Thoracic aorta endothelial cell (primary cell): ENCODE measurements around a stretch of chr2.

GRCh38 chr2:210527332-210527785, 29.0 kb upstream of the CPS1 start:
- CAGE, long polyA plus RNA: no peak

DNA sequence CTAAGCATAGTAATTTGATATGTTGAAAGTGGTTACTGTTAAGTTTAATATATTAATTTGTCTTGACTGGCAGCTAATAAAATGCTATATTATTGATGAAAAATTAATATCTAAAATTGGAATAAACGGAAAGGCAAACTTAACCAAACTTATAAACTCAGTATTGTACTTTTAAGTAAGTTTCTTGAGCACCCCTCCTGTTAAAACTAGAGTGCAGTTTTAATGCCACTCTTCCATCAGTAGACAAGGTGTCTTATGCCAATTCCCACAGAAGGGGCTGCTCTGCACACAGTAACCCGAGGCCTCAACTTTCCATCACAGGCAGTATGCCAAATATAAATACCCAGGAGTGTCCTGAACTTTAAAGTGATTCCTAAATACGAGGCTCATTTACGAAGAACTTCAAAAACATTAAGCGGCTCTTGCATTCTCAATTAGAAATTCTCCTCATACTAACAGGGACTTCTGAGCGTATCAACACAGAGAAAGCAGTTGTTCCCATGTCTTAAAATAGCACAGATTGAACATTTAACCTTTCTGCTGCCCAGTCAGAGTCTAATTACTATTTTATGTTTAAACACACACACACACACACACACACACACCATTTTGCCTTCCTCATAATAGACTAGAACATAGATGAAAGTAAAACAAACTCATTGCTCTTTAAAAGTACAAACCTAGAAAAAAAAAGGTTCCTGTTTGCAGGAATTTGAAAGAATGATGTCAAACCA, 638.6 kb downstream of the ERBB4 start:
- CAGE, long polyA plus RNA: no peak

GRCh38 chr2:212536066-212536710, 2.4 kb downstream of the ERBB4 start:
- CAGE, long polyA plus RNA: no peak

- CAGE, long polyA plus RNA: no peak
Observed at GRCh38 chr2:212536750-212537247, 1.8 kb downstream of the ERBB4 start.

GRCh38 chr2:213157198-213157815, 5.9 kb upstream of the IKZF2 start:
- CAGE, long polyA plus RNA: no peak

DNA sequence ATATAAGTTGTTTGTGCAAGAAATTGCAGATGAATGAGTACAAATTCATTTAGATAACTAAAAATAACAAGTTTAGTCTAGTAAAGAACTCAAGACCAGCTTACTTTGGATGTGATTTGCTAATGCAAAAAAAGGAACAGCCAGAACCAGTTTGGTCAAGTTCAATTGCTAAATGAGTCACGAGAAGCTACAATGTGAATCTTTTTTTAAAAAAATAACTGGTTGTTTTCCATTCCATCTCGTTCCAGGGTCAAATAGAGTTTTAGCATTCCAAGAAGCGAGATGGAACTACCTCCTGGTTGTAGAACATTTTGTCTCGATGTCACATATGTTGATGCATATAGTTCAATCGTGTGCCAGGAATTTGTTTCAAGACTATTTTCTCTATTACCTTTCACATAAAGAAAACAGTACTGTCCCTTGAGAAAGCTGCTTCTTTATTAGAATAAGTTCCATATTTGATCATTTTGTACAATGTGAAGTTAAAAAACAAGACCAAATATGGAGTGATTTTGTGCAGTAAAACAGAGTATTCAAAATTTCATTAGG, 65.1 kb upstream of the IKZF2 start:
- CAGE, long polyA plus RNA: no peak

GRCh38 chr2:213229696-213230363, 54.4 kb upstream of the SPAG16 start:
- CAGE, long polyA plus RNA: no peak

DNA sequence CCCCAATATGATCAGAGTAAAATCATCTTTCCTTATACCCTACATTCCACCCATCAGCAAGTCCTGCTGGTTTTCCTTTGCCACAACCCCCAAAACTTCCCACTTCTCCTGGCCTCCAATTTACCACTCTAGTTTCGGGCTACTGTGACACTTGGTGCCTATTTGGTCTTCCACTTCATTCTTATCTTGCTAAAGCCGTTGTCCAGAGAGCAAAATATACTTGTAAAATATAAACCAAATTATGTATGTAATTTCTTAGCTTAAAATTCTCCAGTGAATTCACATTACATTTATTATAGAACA, 199.1 kb upstream of the VWC2L start:
- CAGE, long polyA plus RNA: no peak

DNA sequence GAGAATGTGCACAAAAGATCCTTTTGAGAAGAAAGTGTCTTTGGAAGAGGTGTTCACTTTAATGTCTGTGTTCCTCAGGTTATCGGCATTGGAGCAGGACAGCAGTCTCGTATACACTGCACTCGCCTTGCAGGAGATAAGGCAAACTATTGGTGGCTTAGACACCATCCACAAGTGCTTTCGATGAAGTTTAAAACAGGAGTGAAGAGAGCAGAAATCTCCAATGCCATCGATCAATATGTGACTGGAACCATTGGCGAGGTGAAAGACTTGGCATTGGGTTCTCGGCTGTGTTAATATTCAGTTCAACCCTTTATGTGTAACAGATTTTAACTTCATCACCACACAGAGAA, 34.8 kb downstream of the ATIC start:
- CAGE, long polyA plus RNA: no peak

DNA sequence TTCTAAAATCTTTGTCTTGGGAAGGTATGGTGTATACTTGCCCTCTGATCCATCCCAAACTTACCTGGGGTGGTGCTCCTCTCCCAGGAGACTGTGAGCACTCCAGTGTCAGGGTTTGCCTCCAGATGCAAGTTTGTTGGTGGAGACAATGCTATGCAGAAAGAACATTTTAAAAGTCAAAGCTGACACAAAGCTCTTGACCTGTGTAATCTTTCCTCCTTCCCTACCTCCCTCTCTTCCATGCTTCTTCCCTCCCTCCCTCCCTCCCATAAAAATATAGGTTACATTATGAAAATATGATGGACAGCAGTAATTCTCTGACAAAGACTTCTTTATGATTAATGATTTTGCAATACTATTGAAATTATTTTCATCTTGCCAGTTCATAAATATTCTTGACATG, 38.8 kb downstream of the FN1 start:
- CAGE, long polyA plus RNA: no peak

- CAGE, long polyA plus RNA: no peak
Observed at GRCh38 chr2:215505315-215505875, 69.5 kb upstream of the FN1 start.

DNA sequence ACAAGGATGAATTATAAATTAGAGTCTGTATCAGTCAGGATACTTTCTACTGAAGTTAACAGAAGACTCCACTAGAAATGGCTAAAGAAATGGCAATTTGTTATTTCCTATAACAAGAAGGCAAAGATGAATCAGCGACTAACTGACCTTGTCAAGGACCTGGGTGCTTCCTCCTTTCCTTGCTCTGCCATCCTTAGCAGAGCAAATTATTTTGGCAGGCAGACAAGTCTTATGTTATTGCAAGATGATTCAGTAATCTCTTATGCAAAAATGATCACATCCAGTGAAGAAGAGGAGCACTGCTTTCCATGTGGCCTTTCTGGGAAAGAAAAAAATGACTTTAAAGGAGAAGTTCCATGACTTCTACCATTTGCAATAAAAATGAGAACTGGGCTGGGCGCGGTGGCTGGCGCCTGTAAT, 265.0 kb upstream of the FN1 start:
- CAGE, long polyA plus RNA: no peak

DNA sequence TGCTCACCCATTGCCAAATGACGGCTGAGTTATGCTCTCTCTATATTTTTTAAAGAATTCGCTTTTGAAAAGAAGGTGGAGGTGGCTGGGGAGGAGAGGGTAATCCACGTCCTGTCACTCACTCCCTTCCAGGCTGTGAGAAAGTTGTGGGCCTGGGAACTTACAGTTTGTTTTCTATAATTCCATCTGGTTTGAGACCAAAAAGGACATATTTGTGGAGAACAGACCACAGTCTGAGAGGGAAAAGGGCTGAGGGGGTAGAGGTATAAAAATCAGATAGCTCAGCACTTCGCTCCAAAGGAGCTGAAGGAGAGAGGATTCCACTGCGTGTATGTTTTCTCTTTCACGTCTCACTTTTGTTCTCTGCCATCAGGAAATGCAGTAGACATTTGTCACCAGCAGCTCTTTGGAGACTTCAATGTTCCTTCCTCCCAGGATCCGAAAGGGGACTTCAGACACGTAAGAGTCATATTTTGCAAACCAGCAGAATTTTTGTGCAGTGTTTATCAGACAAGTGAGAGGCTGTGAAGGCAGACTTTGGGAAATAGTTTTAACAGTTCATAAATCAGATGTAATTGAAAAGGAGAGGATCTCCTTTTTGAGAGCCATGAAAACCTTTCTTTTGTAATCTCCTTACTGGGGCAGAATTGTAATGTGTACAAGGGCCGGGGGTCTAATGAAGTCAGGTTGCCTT, 282.1 kb upstream of the FN1 start:
- CAGE, long polyA plus RNA: no peak

DNA sequence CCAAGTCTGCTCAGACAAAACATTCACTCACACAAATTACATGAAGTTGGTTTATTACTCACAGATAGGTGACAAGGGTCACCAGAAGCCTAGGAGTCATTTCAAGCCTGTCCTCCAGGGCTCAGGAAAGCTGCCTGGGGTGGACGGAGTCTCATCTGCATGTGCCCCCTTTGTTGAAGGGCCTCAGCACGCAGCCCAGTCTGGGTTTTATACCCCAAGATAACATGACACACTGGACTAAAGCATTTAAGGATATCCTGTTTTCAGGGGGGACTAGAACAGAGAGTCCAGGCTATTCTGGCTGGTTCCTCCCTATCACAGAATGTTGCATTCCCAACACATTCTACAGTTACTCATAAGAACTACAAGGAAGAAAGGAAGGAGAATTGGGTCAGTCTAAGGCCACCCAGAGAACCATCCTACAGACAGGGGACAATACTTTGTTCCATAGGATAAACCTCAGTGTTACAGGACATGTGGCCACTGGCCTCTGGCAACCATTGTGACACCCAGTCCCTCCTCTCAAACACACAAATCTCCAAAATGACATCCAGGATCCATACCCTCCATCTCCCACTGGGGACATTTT, 164.6 kb downstream of the MREG start:
- CAGE, long polyA plus RNA: no peak

DNA sequence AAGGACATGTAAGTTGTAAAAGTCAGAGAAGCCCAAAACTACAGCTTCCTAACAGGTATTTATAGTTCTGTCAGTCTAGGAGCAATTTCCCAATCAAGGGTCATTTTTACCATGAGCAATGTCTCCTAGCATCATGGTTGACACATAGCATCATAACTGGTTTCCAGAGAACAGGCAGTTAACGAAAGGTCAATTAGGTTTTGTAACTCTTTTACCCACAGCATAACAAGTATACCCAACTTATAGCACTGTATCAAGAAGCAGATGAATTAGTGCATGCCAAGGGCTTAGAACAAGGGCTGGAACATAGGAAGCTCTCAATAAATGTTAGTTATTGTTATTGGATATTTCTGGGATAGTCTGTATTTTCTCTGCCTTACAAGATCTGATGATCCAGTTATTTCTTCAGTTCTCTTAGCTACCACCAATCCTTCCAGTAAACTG, 110.1 kb downstream of the MREG start:
- CAGE, long polyA plus RNA: no peak

DNA sequence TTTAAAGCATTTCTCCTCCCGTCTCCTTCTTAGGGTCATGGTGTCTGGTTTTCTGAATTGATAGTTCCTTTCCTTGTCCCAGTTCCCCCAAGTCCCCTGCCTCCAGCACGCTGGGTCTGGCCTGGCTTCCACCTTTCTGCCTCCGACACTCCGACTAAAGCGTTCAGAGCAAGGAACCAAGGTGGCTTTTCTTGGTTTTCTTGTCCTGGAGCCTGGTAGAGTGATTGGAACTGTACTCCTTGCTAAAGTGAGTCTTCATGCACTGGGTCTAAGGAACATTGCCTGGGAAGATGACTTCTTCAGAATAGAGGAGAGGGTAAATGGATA, 109.1 kb downstream of the MREG start:
- CAGE, long polyA plus RNA: no peak

GRCh38 chr2:216006121-216006756, 7.1 kb downstream of the MREG start:
- CAGE, long polyA plus RNA: no peak

DNA sequence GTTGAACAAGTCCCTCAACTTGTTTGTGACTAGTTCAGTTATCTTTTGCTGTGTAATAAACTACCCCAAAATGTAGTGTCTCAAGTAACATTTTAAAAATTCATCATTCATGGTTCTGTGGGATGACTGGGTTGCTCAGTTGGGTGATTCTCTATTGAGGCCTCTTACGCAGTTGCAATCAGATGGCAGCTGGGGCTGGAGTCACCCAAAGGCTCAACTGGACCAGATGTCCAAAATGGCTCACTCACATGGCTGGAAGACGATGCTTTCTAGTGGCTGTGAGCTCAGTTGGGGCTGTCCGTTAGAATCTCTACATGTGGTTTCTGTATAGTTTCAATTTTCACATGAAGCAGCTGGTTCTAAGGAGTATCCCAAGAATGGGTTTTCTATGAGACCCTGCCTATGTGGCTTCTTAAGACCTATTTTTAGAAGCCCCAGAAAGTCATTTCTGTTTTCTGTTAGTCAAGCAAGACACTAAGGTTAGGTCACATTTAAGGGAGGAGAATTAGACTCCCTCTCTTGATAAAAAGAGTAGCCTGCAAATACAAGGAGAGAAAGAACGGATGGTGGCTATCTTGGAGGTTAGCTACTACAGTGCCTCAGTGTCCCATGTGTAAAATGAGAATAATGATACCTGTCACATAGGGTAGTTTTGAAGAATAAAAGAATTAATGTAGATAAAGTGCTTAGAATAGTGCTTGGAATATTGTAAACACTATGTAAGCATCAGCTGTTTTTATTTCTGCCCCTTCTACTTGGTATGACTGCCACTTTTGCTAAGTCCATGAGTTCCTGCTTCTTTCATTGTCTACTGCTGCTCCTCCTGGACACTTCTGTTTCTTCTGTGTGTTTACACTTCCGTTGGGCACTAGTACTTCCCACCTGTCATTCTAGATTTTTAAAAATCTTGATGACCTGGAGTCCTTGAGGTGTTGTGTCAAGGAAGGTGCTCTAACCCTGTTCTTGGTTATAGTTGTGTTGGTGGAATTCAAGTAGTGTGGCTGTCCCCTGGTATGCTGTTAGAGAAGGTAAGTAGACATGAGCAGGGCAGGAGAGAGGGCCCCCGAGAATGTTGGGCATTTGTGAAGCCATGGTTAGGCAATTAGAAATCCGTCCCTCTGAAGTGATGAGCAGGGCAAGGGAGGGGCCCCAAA, 4.7 kb downstream of the XRCC5 start:
- CAGE, long polyA plus RNA: no peak

GRCh38 chr2:216114614-216115702, 5.8 kb downstream of the XRCC5 start:
- CAGE, long polyA plus RNA: no peak

DNA sequence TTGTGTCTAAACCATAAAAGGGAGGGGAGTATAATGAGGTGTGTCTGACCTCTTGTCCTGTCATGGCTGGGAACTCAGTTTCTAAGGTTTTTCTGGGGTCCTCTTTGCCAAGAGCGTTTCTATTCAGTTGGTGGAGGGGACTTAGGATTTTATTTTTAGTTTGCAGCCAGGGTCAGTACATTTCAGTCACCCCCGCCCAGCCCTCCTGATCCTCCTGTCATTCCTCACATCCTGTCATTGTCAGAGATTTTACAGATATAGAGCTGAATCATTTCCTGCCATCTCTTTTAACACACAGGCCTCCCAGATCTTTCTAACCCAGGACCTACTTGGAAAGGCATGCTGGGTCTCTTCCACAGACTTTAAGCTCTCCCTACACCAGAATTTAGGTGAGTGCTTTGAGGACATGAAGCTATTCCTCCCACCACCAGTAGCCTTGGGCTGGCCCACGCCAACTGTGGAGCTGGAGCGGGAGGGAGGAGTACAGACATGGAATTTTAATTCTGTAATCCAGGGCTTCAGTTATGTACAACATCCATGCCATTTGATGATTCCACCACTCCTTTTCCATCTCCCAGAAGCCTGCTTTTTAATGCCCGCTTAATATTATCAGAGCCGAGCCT, 108.4 kb downstream of the XRCC5 start:
- CAGE, long polyA plus RNA: no peak